AG04449 (cell line): ENCODE measurements around a stretch of chr5.

DNA sequence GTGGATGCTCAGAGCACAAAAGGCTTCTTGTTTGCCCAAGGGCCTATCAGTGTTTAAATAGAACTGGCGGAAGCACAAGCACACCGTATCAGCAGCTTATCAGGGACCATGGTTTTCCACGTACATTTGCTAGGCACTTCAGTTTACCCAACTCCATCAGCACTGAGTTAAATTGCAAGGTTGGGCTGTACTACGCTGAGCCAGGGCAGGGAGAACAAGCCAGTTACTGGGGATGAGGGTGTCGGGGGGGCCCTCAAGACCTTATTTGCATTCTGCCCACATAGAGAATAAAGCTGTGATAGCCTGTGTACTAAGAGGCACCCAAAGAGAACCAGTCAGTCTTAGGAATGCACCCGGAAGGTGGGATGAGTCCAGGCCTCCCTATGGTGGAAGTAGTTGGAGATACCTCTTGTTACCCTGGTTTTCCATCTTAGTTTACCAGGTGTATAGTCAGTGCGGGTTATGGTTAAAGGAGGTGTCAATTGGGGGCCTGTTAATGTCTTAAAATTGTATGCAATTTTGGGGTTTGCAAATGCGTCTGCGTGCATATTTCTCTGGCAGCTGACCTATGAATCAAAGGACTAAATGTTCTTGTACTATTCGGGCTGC lies 57.9 kb downstream of the NDFIP1 start:
- RRBS, result no CpG with 5 or more reads among the region's 10 CpGs

DNA sequence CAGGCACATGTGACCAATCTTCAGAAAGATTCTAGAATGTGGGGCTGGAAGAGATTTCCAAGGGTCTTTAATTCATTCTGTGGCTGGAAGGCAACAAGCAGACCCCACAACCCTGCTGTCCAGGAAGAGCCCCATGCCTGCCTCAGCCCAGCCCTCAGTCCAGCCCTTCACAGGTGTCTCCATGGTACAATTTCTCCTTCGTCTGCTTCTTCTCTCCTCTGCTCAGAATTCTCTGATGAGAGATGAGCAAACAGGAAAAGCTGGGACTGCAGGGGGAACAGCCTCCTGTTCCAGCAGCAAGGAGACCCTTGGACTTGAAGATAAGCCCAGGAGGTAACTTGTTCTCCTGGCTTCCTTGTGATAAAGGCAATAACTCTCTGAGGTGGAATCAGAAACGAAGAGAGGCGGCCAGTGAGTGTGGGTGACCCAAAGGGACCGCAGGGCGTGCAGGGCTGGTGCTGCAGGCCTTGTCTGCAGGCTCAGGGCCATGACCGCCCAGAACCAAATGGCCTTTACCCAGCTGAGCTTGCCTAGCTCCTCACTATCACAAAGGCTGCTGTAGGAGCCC lies 72.3 kb downstream of the NDFIP1 start:
- RRBS, result no CpG with 5 or more reads among the region's 6 CpGs

- RRBS, result no CpG with 5 or more reads among the region's 27 CpGs
Observed at GRCh38 chr5:142236203-142237280, 88.3 kb downstream of the SPRY4 start.

DNA sequence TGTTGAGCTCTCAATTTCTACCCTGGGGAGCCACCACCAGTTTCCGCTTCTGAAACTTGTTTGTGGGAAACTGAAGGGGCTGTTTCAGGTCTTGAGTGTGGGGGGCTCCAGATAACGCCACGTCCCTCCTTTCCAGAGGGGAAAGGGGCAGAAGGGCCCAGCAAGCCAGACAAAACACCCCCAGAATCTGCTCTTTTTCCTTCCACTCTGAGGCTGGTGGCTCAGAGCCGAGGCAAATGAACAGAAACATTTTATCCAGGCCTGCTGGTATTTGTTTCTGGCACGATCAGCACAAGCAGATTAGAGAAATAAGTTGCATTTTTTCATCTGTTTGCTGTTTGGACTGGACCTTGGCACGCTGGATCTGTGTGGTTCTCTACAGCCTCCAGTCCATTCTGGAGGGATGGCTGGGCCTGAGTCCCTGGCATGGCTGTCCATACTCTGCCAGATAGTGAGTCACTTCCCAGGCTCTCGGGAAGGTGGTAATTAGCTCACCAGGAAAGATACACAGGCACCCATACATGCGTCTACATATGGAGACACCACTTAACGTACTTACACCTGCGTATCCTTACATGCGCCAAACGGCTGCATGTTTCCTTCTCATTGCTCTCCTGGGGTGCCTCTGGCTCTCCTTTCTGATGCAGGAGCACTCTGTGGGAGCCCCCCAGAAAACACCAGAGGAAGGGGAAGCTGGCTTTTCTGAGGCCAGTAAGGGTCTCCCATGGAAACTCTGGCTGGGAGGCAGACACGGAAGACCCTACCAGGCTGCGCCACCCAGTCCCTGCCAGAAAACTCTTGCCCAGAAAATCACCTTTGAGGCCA lies 78.6 kb downstream of the SPRY4 start:
- RRBS, result no CpG with 5 or more reads among the region's 14 CpGs

- RRBS, result no CpG with 5 or more reads among the region's 4 CpGs
Observed at GRCh38 chr5:142521615-142521930, 164.3 kb downstream of the FGF1 start.

DNA sequence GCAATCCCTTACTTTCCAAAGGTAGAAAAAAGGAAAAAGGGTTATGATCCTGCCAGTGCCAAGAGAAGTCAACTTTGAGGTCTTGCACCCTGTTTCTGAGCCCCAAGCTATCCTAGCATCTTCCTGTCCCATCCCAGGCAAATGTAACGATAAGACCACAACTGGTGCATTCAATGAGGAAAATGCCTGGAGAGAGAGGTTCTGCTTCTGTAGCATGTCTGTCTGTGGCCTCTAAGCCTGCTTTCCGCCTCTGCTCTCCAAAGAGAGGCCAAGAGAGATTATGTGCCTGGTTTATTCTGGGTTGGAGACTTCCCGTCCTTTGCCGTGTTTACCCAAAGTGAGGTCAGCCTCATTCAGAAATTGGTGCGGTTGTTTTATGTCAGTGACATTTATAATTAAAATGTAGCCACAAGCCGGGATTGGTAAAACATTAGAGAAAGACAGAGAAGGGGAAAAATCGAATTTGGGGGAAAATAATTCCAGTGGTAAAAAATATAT lies 77.8 kb downstream of the FGF1 start:
- RRBS, result no CpG with 5 or more reads among the region's 7 CpGs

DNA sequence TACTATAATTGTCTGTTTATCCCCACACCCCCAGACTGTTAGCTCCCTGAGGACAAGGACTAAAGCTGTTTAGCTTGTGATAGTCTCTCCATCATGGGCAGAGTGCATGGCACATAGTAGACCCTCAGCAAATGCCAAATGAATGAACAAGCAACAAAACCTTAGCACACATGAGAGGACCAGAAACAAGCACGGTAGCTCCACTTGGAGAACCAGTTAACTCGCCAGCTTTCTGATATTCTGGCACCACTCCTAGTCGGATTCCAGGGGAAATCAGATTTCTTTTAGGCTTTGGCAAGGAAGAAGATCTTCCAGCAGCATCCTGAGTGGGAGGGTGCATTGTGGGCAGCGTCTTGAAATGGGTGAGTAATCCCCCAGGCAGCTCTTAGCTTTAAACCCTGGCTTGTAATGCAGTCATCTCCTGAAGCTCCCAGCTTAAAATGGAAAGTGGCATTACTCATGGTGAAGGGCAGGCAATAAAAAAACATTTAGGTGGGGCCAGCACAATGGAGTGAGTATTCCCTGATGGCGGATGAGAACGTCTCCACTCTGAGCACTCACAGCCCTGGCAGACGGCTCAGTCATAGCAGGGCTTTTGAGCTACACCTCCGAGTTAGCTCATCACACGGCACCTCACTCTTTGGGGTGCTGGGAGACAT lies 41.1 kb downstream of the FGF1 start:
- RRBS, result no CpG with 5 or more reads among the region's 9 CpGs

DNA sequence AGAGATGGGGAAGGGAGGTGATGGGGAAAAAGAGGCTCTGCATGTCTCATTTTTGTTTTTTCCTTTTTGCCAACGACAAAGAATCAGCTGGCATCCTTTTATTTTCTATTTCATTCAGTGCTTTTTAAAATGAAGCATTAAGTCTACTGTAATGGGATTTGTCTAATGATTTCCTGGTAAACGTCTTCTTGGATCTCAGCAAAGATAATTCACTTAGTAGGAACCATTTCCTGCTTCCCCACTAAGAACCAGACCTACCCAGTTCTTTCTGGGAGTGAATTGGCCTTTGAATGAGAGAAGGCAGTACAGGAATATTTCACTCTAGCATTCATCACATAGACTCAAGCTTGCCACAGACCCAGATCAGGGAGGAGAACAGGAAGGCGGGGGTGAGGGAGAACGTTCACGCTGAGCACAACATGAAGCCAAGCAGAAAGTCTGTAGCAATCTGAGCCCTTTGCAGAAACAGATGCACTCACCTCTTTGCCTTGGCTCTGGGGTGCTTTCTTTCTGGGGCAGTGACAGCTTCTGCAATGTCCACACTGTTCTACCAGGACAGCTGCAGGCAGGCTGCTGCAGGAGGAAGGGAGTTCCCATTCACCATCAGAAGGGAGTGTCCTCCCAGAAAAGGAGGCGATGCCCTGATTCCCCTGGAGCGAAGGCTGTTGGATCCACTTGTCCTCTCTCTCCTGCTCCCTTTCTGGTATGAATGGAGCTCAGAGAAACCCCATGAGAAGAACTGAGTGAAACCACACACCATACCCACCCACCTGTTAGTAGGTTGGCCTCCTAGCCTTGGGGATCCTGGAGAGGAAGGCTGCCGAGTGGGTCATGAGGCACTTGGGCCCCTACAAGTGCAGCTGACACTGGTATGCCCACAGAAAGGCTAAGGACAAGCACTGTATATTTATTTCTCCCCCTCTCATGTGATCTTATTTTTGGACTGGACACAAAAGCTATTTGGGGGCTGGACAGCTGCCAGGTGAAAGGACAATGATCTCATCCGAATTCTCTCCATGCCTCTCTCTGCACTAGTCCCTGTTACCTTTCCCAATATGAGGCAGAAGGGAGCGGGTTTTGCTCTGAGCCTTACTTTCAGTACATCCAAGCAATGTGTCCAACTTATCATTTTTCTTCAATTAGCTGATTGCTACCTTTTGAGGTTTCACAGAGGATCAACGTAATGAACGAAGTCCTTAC lies 11.7 kb upstream of the FGF1 start:
- RRBS, result no CpG with 5 or more reads among the region's 12 CpGs

DNA sequence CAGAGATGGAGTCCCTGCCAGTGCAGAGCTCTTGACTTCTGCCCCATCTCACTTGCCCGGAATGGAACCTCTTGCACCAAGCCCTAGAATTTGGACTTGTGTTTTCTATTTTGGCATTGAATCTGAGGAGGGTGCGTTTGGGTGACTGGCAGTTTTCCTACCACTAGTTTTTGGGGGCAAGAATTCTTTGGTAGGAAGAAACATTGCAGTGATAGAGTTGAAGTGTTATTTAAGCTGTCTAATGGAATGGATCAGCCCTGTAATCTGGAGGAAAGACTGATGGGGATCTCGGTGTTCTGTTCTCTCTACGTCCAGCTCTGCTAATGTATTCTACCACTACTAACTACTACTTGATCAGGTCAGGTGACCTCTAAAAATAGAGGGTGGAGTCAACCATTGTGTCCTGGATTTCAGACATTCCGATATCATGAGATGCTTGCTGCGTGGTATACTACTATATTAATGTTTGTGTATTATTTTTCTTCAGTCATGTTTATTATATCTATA lies 2.6 kb downstream of the ARHGAP26 start:
- RRBS, result no CpG with 5 or more reads among the region's 6 CpGs

GRCh38 chr5:142903375-142903882 lies 133.3 kb downstream of the ARHGAP26 start:
- RRBS, result no CpG with 5 or more reads among the region's 3 CpGs

GRCh38 chr5:142954657-142955491 lies 184.7 kb downstream of the ARHGAP26 start:
- RRBS, result no CpG with 5 or more reads among the region's 5 CpGs

DNA sequence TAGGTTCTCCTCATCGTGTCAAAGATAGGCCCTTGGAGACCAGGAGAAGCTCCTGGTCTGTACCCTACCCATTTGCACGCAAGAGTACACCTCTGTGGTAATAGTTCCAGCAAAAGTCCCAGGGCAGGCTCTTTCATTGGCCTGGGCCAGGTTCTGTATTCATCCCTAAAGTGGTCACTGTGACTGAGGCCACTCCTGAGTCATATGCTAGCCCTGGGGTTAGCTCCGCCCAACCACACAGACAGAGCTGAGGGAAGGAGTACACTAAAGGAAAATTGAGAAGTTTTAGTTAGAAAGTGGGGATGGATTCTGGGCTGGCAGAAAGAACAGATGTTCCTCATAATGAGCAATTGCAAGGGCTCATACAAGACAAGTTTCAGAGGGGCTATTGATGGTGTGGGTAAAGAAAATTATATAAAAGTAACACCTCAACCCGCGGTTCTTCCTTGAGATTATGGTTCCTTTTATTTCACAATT lies 206.7 kb downstream of the ARHGAP26 start:
- RRBS, result no CpG with 5 or more reads among the region's 5 CpGs

DNA sequence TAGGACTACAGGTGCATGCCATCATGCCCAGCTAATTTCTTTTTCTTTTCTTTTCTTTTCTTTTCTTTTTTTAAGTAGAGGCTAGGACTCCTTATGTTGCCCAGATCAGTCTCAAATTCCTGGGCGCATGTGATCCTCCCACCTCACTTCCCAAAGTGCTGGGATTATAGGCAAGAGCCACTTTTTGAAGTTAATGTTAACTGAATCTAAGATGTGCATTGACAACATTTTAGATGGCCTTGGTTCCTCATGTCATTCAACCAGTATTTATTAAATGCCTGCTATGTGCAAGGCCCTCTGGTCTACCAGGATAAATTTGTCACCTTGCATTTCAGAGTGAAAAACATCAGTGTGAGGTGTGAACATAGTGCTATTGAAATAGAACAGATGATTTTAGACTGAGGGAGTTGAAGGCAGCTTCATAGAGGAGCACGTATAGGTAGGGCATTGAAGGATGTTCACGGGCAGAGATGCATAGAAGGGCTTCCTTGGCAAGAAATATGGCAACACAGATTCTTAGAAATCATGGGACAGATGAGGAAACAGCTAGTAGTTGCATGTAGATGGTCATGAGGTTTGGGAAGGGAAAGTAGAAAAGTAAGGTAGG lies 223.7 kb downstream of the ARHGAP26 start:
- RRBS, result no CpG with 5 or more reads among the region's 3 CpGs

DNA sequence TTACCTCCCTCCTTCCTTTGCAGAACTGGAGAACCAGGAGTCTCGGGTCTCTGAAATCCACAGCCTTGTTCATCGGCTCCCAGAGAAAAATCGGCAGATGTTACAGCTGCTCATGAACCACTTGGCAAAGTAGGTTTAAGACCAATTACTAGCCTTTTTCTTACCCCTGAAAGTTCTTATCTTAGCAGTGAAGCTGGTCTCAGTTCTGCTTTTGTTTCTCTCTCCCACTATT lies 287.4 kb downstream of the ARHGAP26 start:
- RRBS, result no CpG with 5 or more reads among the region's 3 CpGs

- RRBS, result no CpG with 5 or more reads among the region's 10 CpGs
Observed at GRCh38 chr5:143191573-143192314, 211.7 kb downstream of the NR3C1 start.

DNA sequence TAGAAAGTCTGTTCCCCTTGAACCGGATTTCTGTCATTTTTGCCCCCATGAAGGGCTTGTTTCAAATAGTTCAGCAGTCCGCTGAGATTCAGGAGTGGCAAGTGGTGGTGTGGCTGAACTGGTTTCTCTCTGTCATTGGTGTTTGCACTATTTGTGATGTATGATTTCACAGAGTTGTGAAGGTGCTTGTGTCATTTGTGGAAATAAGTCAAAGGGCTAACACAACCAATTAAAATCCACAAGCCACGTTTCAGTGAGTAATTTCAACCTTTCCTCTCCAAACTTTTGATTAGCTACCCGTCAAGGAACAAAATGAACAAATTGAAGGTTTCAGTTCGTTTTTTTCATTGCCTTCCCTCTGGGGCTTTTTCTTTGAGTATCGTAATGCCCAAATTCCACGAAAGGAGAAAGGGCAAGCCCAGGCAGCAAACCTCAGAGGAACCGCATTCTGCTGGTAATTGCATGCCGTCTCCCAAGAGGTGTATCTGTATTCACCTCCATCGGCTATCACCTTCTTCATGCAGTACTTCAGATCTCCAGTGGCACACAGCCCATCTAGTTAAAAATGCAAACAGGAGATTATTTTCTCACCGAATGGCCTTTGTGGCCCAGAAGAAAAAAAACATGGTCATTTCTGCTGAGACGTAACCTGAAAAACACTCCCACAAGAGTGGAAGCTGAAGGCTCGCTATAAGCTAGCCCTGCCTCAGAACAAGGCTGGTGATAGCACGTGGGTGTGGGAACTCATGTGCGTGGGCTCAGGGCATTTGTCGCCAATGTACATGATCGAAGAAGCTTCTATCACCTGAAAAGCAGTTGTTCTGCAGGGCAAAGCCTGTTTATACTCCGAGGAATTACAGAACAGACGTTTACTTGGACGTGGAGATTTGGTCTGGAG lies 197.1 kb downstream of the NR3C1 start:
- RRBS, result no CpG with 5 or more reads among the region's 20 CpGs

- RRBS, result no CpG with 5 or more reads among the region's 21 CpGs
Observed at GRCh38 chr5:143243800-143244915, 159.3 kb downstream of the NR3C1 start.

GRCh38 chr5:143433559-143434399 lies 30.3 kb upstream of the NR3C1 start:
- RRBS, result no CpG with 5 or more reads among the region's 6 CpGs

DNA sequence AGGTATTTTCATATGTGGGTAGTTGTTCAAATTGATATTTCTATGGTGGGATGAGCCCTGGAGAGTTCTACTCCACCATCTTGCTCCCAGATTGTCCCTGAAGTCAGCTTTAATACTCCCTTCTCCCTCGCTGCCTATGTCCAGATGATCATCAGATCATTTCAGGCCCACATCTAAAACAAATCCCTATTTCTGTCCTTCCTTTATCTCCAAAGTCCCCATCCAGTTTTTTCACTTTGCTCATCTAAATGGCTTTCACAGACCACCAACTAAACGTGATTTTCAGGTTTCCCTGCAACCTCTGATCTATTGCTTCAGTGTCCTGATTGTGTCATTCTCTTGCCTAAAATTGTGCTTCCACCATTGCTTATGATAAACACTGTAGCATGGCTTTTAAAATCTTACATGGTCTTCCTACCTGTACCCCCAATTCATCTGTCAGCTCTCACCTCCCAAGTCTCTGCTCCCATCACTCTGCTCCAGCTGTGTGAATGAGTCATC lies 342.0 kb downstream of the PRELID2 start:
- RRBS, result no CpG with 5 or more reads among the region's 2 CpGs

GRCh38 chr5:145510263-145511130 lies 324.6 kb downstream of the PRELID2 start:
- RRBS, result no CpG with 5 or more reads among the region's 3 CpGs